LUHMES (cell line): Measurements from ENCODE around the genes ADA and SYS1.

DNA sequence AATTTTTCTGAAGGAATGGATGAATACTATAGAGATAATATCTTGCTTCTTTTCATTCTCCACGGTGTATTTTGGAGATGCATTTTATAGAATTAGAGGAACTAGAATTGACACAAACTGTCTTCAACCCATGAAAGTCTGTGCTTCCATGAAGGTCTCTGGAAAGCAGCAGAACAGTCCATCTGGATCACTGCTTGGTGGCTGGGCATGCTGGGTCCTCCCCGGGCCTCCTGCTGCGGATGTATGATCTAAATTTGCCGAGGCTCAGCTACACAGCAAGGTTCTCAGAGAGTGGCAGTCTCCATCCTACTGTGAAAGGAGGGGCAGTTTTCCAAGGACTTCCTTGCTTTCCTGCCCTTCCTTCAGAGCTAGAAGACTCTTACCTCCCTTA, 15.1 kb downstream of the PKIG start:
- PRO-cap, result no peak

DNA sequence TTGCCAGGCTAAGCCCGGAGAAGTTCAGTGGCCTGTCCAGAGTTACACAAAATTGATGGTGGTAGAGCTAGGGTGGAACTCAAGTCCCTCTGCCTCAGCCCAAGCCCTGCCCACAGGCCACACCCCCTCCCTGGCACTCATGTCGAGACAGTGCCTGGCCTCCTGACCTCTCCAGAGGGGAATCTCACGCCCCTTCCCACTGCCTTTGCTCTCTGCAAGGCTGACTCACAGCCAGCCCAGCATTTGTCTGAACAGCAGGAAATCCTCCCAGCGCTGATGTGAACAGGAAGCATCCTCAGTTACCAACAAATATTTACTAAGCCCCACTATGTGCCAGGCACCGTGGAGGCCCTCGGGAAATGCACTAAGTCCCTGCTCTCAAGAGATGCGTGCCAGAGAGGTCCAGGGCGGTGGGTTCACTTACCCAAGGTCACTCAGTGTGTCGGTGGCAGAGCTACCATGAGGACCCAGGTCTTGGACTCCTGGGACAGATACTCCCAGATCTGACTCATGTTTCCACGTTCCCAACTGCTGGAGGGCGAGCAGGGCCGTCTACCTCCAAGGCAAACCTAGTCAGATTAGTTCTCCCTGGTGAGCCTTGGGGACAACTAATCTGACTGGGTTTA, 7.9 kb downstream of the ADA start:
- PRO-cap, result no peak

DNA sequence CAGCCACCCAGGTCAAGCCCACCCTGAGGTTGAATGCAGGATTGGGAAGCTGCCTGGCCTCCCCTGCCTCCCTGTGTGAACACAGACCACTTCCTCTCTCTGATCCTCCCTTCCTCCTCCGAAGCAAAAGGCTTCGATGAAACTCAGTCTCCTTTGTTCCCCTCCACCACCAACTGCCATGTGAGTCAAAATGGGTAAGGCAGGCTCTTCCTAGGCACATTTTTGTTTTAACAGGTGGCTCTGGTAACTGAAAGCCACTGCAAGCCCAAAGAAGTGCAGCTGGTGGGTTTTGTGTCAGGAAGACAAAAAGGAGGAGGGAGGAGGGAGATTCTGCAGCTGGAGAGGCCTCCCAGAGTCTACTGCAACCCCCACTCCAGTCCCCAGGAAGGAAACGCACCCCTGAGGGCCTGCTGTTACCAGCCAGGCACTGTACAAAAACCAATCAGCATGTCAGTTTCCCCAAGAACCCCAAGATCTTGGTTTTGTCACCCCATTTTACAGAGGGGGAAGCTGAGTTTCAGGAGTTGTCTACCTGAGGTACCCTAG, 5.3 kb downstream of the ADA start:
- PRO-cap, result no peak

DNA sequence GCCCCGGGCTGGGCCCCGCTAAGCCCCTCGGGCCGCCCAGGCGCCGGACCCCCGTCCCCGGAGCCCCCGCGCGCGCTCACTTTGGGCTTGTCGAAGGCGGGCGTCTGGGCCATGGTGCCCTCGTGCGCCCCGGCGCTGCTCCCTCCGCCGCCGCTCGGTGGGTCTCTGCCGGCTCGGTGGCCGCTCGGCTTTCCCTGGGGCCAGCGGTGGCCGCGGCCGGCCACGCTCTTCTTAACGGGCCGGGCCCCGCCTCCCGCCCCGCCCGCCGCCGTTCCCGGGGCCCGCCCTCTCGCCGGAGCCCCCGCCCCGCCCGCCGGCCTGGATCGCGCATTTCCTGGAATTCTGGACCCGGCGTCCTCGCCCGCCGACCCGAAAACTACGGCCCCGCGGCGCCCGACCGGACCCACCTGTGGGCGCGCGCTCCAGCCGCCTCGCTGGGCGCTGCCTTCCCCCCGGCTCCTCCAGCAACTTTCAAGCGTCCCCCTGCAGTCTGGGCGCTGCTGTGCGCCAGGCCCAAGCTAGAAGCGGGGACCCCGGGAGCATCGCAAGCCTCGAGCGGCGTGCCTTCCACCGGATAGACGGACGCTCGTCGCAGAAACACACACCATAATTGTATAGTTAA, at the start of gene ADA:
ADA (minus strand) TSS at position 205 of the 622 bp plus-strand sequence.
- PRO-cap, result bidirectional peak, plus-strand start at position 347 of the sequence, minus-strand start at position 233 of the sequence

- PRO-cap, result no peak
Measured at GRCh38 chr20:44711250-44711870, 3.8 kb upstream of the CCN5 start.

- PRO-cap, result no peak
Measured at GRCh38 chr20:44736777-44737204, 8.9 kb upstream of the KCNK15 start.

DNA sequence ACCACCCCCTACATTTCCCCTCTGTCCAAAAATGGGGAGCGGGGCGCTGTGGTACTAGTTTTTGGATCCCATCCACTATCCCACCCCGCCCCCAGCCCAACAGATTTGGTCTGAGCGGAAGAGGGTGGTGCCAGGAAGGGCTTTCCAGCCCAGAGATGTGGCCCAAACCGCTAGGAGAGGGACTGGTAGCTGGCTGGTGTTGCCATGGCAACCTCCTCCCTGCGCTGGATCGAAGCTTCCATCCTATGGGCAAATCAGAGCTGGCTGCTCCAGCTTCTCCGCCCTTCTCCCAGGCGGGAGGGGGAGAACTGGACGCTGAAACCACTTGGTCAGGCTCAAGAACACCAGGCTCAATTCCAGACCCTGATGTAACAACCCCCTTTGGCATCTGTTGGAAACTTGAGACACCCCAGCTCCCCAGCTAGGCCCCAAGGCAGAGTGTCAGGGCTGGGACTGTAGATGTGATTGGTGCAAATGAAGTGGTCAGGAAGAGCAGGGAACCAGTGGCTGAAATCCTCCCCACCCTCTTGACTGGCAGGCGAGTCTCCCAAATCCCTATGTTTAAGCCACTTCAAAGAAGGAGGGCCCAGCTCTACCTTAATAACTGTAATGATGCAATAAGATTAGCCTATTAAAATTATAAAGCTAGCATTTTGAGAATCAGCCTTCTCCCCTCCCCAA, 4.3 kb downstream of the RIMS4 start:
- PRO-cap, result bidirectional peak, plus-strand start at position 558 of the sequence, minus-strand start at position 311 of the sequence

DNA sequence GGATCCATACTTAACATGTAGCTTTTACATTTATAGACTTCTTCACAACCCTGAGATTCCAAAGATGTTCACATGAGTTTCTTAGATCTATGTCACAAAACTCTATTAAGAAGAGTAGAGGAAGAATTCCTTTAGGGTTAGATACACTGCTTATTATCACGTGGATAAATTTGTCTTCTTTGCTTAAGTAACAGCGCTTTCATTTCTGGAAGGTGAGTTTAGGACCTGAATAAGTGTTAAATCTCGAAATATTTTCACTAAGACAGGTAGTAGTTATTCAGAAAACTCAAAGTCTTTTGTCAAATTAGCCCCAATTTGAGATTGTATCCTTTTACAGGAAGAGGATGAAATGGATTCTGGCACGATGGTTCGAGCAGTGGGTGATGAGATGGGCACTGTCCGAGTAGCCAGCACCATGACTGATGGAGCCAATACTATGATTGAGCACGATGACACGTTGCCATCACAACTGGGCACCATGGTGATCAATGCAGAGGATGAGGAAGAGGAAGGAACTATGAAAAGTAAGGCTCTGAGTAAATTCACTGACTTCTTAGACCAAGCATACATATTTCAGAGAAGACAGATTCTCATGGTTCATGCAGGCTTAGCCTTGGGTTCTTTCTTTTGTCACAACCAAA, 34.6 kb downstream of the STK4 start:
- PRO-cap, result no peak

GRCh38 chr20:45059109-45059732, 41.7 kb downstream of the KCNS1 start:
- PRO-cap, result no peak

DNA sequence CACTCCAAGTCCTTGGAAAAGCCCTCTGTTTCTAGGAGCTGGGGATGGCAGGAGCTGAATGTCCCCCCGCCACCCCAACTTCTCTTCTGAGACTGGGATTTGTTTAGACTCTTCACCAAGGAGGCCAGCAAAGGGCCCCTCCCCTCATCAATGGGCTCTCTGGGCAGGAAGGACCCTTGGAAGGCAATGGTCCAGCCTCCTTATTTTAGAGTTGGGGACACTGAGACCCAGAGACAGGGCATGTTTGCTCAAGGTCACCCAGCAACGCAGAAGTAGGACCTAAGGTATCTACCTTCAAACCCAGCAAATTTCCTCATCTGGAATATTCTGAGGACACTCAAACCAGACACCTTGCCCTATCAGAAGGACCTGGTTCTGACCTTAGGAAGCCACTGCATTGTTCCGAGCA, 3.6 kb downstream of the SDC4 start:
- PRO-cap, result no peak

- PRO-cap, result bidirectional peak, plus-strand start at chr20:45363156, minus-strand start at chr20:45362950; unidirectional peak, plus-strand start at chr20:45363290; bidirectional peak, plus-strand start at chr20:45363489, minus-strand start at chr20:45363435
Measured at GRCh38 chr20:45362677-45363851, at the start of gene SYS1. Gene SYS1 (plus strand): TSS chr20:45363156.

- PRO-cap, result no peak
Measured at GRCh38 chr20:45368055-45368818, 5.3 kb downstream of the SYS1 start.

- PRO-cap, result no peak
Measured at GRCh38 chr20:45377159-45377805, 843 bp downstream of the TP53TG5 start.

GRCh38 chr20:45408767-45409090, 640 bp downstream of the DBNDD2 start:
- PRO-cap, result no peak

DNA sequence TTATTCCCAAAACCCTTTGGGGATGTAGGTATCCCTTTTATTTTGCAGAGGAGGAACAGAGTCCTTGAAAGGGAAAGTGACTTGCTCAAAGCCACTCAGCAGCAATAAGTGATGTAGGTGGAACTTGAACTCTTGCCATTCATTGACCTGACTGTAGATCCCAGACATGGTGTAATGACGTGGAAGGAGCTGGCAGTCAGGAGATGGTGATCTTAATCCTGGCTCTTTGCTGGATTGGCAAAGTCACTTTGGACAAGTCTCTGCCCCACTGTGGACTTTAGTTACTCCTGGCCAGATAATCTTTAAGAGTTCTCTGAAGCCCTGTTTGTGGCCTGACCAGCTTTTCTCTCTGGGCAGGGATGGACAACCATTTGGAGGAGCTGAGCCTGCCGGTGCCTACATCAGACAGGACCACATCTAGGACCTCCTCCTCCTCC, 1.5 kb downstream of the DBNDD2 start:
- PRO-cap, result no peak

- PRO-cap, result no peak
Measured at GRCh38 chr20:45467871-45468491, 1.6 kb upstream of the WFDC2 start.

DNA sequence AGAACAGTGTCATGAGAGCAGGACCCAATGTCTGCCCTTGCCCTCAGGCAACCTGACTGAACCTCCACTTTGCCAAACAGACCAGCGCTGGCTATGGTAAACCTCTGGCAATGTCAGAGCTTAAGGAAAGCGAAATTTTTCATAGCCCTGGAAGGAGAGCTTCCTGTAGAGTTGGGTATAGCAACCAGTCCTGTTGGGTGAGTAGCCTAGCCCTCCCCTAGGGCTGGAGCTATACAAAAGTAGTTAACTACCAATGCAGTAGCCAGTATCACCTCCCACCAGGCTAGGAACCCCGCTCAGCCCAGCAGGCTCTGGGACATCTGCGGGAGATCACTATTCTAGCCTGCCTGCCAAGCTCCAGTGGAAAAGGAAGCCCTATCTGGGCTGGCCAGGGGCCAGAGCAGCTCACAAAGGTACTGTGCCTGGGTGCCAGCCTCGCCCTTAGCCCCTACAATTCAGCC, 8.0 kb downstream of the WFDC3 start:
- PRO-cap, result no peak

DNA sequence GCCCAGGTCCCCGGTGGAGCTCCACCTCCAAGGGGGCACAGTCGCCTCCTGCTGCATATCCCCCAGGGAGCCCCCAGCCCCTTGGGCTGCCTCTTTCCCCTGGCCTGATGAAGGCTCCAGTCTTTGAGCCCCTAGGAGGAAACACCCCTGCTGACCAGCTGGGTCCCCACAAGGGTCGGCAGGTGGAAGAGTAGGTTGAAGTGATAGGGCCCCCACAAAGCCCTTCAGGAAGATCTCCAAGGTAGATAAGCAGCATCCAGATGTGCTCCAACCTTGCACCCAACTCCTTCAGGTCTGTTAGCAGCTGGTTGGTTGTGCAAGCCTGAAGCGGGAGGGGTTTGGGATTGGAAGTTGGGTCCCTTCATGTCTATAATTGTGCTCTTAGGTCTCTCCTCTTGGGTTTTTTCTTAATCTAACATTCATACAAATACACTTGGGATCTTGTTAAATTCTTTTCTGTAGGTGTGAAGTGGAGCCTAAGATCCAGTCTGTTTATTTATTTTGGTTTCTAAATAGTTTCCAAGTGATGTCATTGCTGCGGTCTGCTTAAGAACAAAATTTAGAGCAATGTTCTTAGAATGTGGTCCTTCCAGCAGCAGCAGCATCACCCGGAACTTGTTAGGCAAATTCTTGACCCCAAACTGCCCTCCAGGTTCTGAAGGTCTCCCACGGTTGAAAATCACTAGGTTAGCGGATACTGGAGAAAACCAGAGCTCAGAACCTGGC, 5.1 kb downstream of the UBE2C start:
- PRO-cap, result no peak

DNA sequence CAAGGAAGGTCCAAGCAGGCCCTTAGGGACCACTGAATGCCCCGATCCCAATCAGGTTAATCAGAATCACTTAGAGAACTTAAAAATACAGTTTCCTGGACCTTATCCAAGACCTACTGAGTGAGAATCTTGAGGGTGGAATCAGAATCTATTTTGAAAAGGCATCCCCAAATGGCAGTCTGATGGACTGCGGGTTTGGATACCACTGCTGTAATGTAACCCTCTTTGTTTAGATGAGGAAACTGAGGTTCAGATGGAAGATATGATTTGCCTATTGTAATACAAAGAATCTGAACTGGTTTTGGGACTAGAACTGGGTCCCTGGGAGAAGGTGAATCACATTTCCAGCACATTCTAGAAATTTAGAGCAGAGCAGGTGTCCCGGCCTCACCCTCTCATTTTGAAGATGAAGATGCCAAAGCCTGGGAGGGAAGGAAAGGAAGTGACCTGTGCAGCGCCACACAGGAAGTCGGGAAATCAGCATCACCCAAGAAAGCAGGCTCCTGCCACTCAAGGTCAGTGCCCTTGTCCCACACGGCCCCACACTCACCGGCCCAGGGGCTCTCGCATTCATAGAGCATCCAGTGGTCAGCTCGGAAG, 9.5 kb downstream of the SNX21 start:
- PRO-cap, result no peak

GRCh38 chr20:45890088-45891130, 599 bp downstream of the NEURL2 start:
- PRO-cap, result bidirectional peak, plus-strand start at chr20:45890296, minus-strand start at chr20:45890168; bidirectional peak, plus-strand start at chr20:45890544, minus-strand start at chr20:45890484